Colon Carcinoma Metastatic in the Lung (tissue), 2 donors: ENCODE results near the gene MED7.

DNA sequence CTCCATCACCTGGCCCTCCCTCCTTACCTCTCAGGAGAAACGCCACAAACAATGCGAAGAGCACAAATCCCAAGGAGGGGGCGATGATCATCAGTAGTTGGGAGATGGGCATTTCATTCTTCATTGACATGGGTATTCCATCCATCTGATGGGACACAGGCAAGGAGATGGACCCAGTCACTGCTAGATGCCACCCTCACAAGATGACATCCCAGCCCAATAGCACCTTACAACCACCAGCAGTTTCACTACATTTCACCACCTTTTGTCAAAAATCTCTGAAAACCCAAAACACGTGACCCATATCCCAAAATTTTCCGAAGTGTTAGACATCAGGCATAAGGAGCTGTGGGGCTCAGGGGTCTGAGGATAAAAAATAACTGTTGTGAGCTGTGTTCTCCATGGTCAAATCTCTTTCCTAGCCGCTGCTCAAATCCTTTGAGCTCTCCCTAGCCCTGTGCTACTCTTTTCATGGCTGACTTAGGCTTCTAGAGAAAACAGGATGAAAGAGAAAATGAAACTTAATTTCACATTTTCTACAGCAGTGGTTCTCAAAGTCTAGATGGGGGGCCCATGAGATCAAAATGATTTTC lies 40.9 kb downstream of the TIMD4 start:
- PRO-cap, 2 experiments = no peak in any of the 2 experiments

- PRO-cap, 2 experiments = peak in 1 of 2 experiments; most common plus-strand start chr5:157106867 (in 1)
These were observed 1.9 kb downstream of the HAVCR2 start for GRCh38 chr5:157106435-157107775.

- PRO-cap, 2 experiments = peak in 2 of 2 experiments; most common plus-strand start chr5:157142425 (in 2); most common minus-strand start chr5:157142864 (in 1)
These were observed at the start of gene MED7 for GRCh38 chr5:157142135-157143177. Gene MED7, minus strand, starts transcription at chr5:157142865.

DNA sequence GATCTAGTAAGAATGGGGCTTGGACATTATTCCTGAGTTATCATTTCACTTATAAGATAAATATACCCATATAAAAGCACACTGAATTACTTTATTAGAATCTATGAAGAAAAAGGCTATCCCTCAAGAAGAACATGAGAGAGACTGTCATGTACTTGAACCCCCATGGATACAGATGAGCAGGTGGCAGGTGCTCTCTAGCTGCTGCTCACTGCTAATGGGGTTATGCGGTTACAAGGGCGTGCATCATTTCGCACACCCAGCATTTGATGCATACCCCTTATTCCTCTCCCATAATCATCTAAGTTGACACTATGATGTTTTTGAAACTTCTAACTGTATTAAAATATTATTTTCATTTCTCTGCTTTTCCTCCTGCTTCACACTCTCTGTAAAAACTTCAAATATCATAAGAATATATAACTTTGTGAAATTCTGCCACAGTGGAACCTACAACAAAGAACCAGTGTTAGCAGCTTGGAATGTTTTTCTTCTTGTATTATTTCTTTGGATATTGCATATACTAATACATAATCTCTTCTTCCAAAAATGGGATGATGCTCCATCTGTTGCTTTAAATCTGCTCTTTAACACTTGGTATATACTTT lies 16.5 kb downstream of the ITK start:
- PRO-cap, 2 experiments = no peak in any of the 2 experiments

GRCh38 chr5:157233638-157233972 lies 32.3 kb upstream of the CYFIP2 start:
- PRO-cap, 2 experiments = no peak in any of the 2 experiments

- PRO-cap, 2 experiments = no peak in any of the 2 experiments
These were observed 8.3 kb upstream of the CYFIP2 start for GRCh38 chr5:157257678-157258037.

DNA sequence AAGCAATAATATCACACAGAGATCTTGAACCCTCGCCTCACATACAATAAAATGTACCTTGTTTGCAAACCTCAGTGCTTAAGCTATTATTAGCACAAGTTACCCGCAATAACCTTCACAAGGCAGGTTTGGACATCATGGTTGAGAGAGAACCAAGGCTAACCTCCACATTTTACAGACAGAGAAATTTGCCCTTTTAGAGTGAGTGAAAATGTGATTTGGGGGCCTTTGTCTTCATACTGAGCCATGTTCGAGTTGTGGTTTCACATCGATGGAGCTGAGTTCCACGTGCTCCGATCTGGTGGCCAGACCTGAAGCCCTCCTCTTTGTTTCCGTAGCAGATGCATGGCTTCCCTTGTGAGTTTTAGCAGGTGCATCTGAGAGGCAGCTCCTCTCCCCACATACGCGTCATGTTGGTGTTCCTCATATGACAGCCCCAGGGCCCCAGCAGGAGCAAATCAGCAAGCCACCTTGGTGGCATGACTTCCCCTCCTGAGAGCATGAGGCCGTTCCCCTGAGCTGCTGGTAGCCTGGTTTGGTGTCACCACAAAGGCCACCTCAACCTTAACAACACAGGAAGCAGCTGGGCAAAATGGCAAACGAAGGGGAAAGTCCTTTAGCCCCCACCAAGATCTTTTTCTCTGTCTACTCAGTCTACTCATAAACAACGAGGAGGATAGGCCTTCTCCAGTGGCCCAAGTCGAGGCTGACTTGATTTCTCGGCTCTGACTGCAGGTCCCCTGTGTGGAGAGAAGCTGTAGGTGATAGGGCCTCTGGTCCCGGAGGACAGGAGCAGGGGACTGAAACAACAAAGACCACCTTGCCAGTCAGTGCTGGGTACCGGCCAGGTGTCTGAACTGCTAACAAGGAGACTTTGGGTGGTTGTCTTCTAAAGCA lies 5.8 kb downstream of the CYFIP2 start:
- PRO-cap, 2 experiments = no peak in any of the 2 experiments

DNA sequence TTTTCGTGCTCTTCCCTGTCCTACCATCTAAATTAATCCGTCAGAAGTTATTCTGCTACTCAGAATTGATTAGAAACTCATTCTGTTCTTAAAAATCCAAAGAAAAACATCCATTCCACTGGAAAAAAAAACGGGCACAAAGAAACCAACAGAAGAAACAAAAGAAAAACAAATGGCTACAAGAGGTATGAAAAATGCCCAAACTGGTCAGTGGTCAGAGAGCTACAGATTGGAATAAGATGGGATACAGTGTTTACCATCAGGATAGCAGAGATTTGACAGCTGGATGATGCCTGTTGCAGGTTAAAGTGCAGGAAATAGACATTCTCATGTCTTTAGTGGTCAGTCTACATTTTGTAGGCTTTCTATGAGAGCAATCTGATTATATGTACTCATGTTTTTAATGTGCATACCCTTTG lies 30.3 kb downstream of the FNDC9 start:
- PRO-cap, 2 experiments = no peak in any of the 2 experiments

GRCh38 chr5:157501820-157502922 lies 42.2 kb downstream of the NIPAL4 start:
- PRO-cap, 2 experiments = no peak in any of the 2 experiments

- PRO-cap, 2 experiments = no peak in any of the 2 experiments
These were observed 40.2 kb downstream of the ADAM19 start for GRCh38 chr5:157535160-157535964.

DNA sequence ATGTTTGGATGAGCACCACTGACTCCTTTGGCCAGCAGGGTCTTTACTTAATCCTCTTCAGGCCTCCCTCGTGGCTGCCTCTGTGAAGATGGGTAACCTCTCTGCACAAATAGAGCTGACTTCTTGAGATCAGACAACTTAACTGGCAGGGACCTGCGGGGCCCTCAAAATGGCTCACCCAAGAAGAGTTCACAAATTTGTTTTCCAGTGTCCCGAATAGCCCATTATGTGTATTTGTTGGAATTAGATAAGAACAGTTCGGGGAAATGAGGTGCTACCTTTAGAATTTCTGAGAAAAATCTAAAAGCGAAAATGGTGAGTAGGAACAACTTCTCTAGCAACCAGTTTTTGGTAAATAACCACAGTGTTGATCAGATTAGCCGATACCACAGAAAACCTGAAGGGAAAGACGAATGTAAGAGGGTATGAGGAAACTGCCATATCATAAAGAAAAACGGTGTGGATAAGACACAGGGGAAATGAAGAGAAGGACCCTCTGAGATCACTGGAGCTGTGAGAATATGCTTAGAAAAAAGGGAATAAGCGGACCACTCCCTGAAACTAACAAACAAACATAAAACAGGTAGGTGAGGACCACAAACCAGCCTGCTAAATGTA lies 31.0 kb downstream of the ADAM19 start:
- PRO-cap, 2 experiments = no peak in any of the 2 experiments

DNA sequence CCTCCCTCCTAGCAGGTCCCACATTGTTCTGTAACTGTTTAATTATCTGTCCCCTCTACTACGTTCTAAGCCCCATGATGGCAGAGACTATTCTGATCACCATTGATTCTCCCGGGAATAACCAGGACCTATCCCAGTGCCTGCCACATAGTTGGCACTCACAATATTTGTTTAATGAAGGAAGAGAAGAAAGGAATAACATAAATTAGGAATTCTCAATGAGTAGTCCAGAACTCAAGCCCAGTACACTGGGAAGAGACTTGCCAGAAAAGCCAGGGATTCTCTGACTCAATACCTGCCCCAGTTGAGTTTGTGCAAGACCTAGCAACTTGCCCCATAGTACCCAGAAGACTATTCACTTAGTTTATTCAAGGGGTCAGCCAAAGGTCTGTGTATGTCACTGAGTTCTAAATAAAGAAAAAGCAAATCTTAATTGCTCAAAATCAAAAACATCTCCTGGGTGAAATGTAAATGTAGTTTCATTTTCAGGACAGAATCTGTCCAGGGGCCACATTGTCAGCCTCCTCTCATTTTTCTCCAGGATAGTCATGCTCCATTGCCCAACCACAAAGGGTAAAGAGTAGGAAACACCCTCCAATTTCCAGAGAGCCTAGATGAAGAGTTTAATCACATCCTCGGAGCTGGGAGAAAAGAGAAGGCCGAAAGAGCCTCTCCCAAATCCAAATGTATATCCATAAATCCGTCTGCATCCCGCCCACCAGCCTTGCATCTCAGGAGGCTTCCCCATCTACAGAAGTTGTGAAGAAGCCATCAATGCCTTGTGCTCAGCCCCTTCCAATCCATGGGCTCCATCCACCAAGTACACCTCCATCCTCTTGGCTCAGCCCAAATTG lies 27.1 kb downstream of the ADAM19 start:
- PRO-cap, 2 experiments = no peak in any of the 2 experiments

GRCh38 chr5:157787403-157788030 lies 44.0 kb downstream of the LSM11 start:
- PRO-cap, 2 experiments = no peak in any of the 2 experiments

DNA sequence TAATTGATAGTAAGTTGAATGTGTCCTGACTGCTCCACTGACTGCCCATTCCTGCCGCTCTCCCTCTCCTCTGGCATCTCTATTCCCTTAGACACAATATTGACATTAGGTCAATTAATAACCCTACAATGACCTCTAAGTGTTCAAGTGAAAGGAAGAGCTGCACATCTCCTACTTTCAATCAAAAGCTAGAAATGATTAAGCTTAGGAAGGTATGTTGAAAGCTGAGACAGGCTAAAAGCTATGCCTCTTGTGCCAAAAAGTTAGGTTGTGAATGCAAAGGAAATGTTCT lies 13.0 kb downstream of the CLINT1 start:
- PRO-cap, 2 experiments = no peak in any of the 2 experiments

GRCh38 chr5:157857800-157858175 lies 1.2 kb downstream of the CLINT1 start:
- PRO-cap, 2 experiments = no peak in any of the 2 experiments

DNA sequence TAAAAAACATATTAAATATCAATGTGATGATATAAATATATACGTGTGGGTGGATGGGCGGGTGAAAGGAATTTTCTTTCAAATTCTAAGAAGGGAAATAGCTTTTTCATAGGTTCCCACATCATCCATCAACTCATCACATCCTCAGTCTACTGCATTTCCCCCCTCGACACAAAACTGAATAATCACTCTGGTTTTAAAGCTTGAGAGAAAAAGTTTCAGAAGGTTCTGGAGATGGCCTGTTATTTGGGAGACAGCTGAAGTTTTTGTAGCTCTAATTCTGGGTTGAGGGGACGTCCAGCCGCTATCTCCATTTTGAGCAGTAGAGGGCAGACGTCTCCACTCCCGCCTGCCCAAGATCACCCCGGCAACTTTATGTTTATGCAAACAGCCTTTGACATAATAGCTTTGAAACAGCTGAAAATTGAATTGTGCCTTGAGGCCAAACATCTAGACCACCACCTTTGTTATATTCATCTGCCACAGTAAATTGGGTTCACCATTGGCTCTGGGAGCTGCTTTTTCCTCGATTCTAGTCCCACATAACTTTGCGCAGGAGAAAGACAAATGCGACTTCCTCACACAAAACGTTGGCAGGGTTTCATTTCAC lies 216.3 kb upstream of the CLINT1 start:
- PRO-cap, 2 experiments = no peak in any of the 2 experiments

DNA sequence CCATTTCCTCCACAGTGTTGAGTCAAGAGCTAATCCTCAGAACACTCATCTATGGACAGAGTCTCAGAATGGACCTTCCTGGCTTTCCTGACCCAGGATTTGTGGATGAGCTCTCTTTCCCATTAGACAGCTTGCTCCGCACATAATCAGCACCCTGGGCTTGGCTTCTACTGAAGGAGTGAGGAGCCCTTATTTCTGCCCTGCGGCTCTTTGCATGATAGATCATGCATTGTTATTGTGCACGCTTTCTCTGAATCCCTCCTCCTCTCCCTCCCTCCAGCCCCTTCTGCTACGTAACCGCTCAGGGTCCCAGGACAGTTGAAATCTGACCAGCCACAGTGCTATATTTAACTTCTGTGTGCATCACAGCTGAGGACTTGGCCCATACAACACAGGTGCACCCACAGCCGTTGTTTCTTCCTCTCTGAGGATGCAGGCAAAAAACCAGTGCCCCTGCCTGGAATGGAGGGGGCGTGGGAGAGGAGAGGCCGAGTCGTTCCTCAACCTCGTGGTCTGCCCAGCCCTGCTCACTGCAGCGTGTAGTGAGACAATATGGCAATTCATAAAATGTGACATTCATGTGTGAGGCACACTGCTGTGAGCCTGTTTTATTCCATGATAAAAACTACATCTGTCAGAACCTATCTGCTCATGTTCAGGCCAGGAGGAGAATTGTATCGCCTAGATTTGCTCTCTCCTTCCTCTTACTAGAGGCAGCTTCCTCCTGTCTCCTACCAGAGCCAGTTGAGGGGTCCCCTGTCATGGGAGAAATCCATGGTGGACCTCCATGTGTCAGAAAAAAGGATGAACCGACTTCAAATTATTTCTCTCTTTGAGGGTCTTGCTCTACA lies 335.7 kb upstream of the CLINT1 start:
- PRO-cap, 2 experiments = no peak in any of the 2 experiments

GRCh38 chr5:158483274-158483473 lies 616.5 kb downstream of the EBF1 start:
- PRO-cap, 2 experiments = no peak in any of the 2 experiments

GRCh38 chr5:159049444-159050178 lies 50.1 kb downstream of the EBF1 start:
- PRO-cap, 2 experiments = no peak in any of the 2 experiments

- PRO-cap, 2 experiments = no peak in any of the 2 experiments
These were observed 49.2 kb downstream of the EBF1 start for GRCh38 chr5:159050179-159051258.